ENCODE measurements around a stretch of chr7.

DNA sequence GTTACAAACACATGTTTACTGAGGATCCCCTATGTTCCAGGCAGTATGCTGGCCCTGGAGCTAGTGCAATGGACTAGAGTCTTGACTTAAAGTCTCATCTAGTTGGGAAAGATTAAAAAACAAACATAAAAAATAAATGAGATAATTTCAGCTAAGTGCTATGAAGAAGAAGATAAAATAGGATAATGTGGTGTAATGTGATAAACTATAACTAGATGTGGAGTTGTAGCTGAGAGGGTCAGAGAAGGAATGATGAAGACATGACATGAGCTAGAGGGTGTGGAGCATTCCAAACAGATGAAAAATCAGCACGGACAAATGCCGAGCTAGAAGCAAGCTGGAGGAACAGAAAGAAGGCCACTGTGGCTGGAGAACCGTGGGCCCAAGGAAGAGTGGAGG lies 70.7 kb downstream of the CDK6 start:
- RRBS, 2 experiments = no CpG with 5 or more reads among the region's 3 CpGs

- RRBS, 2 experiments = 4% methylated on average over 6 of the region's 38 CpGs
Observed at GRCh38 chr7:92832779-92833236, 3.6 kb downstream of the CDK6 start.

DNA sequence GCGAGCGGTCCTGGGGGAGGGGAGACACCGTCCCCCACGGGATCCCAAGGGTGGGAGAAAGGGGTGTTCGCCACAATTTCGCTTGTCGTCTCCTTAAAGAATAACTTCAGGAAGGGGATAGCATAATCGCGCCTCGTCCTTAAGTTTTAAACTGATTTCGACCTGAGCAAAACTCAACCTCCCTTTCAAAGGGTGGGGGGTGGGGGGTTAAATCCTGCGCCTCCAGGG lies 2.0 kb downstream of the CDK6 start:
- RRBS, 2 experiments = no CpG with 5 or more reads among the region's 12 CpGs

DNA sequence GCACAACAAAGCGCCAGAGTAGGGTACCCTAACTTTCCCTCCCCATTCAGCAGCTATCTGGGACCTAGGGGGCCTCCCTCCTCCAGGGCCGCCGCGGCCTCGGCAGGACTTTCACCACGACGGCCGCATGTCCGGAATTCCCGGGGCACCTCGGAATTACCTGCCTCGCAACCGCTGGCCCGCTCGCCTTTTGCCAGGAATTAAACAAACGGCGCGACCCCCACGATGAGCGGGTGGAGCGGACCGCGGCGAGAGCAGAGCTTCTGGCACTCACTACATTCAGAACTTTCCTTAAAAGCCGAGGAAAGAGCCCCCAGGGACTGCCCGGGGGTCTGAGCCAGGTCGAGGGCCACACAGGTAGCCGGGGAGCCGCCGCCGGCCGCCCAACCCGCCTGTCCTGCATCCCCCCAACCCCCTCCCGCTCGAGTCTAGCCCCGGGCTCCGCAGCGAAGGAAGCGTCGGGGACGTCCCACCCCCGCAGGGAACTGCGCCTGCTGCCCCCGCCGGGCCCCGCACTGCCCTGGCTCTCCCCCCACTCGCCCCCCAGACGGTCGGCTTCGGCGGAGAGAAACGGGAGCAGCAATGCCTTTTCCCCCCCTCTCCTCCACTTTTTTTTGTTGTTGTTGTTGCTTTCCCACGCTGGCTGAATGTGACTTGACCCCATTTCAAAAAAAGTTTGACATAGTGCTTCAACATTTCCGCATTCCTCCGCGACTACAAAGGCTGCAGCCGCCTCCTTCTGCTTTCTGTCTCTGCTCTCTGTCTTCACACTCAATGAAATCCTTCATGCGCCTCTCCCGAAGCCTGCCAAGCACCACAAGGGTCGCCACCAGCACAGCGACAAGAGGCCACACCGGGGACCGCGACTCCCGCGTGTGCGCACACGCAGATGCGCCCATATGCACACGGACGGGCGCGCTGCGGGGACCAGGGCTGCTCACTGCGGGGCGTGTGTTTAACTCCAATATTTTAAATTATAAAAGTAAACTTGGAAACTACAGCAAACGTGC lies 1.2 kb downstream of the CDK6 start:
- RRBS, 2 experiments = 2 to 7% methylated on average over 15 of the region's 77 CpGs

- RRBS, 2 experiments = no CpG with 5 or more reads among the region's 19 CpGs
Observed at GRCh38 chr7:93640119-93641008, 65.8 kb upstream of the CALCR start.

- RRBS, 2 experiments = no CpG with 5 or more reads among the region's 11 CpGs
Observed at GRCh38 chr7:93922851-93923914, 1.6 kb downstream of the GNG11 start.

DNA sequence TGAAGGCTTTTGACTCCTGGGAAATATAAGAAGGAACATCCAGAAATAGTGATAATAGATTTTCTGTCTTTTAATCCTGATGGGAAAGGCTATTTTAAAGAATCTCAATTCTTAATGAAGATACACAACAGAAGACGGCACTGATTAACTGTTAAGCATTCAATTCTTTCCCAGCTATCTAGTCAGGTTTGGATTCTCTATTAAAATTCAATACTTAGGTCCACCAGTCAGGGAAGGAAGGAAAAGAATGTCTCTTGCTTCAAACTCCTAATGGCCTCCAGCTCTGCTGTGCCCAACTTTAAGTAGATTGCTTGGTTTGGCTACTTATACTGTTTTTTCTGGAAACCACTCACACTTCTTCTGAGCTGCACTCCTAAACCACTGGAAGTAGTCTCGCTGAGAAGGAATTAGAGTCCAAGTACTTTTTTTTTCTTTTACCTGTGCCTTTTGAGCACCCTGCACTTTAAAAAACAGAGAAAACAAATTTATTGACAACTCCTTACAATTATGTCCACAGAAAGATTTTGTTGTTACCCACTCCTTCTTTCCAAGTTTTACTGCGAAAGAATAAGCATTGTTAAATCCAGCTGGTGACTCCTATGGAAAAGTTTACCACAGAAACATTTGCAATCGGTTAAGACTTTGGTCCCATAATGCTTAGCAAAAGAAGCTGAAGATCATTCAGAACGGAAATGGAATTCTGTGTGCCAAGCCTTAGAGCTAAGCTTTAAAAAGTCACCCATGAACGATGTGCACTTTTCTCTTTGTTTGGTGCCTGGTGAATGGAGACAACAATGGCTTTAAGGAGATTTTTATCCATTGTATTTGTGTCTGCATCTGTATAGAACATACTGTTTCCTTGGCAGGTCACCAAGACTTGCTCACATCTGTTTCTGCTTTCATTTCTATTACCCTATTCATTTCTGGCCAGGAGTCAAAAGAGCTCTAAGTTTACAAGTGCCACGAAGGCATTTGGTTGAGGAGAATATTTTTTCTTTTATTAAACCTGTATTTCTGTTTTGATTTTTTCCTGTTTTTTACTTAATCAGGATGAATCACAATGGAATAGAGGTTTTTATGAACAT lies 26.5 kb upstream of the COL1A2 start:
- RRBS, 2 experiments = no CpG with 5 or more reads among the region's 7 CpGs

- RRBS, 2 experiments = no CpG with 5 or more reads among the region's 3 CpGs
Observed at GRCh38 chr7:94375546-94376340, 19.0 kb upstream of the COL1A2 start.

- RRBS, 2 experiments = no CpG with 5 or more reads among the region's 1 CpG
Observed at GRCh38 chr7:94391659-94392051, 3.0 kb upstream of the COL1A2 start.

DNA sequence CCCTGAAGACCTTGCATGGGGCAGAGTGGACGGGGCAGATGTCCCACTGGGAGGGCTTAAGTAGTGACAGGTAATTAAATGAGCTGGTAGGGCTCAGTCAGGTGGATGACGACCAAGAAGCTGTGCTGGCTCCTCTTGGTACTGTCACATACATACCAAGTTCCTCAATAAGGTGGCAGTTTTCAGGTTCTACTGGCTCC lies 1.8 kb downstream of the PON3 start:
- RRBS, 2 experiments = no CpG with 5 or more reads among the region's 2 CpGs

GRCh38 chr7:95471014-95471560 lies 14.7 kb upstream of the ASB4 start:
- RRBS, 2 experiments = no CpG with 5 or more reads among the region's 4 CpGs

- RRBS, 2 experiments = no CpG with 5 or more reads among the region's 4 CpGs
Observed at GRCh38 chr7:95584111-95585119, 11.9 kb downstream of the PDK4 start.

DNA sequence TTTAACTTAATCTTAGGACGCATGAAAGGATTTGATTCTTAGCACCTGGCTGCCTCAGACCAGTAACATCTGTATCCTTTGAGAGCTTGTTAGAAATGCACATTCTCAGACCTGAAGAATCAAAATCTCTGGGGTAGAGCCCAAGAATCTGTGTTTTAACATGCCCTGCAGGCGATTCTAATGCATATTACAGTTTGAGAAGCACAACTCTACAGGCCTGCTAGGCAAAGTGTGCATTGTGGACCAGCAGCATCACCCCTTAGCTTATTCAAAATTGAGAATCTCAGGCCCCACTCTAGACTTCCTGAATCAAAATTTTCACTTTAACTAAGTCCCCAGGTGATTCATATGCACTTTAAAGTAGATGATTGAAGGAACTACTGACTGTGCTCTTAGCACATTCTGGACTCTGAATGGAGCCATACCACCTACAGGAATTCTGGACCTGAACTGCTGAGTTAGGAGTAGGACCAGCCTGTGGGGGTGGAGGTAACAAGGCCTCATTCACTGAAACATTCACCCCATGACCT lies 7.5 kb downstream of the PDK4 start:
- RRBS, 2 experiments = no CpG with 5 or more reads among the region's 2 CpGs

- RRBS, 2 experiments = no CpG with 5 or more reads among the region's 2 CpGs
Observed at GRCh38 chr7:95683917-95684537, 87.7 kb upstream of the PDK4 start.

GRCh38 chr7:96260547-96261189 lies 61.2 kb downstream of the SLC25A13 start:
- RRBS, 2 experiments = no CpG with 5 or more reads among the region's 1 CpG

DNA sequence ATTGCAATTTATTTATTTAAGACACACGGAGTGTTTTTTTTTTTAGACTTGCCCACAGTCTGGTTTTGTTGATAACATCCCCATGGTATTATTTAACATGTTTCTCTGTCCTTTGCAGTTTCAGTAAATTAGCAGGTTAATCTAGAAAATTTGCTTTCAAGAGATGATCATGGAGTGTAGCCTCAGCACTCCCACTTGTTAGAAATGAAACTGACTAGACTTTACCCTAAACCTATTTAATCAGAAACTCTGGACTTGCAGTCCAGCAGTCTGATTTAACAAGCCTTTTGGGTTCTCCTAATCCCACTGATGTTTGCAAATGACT lies 55.4 kb upstream of the SLC25A13 start:
- RRBS, 2 experiments = no CpG with 5 or more reads among the region's 1 CpG

GRCh38 chr7:97018741-97018940 lies 6.0 kb downstream of the DLX5 start:
- RRBS, 2 experiments = no CpG with 5 or more reads among the region's 16 CpGs